ENCODE measurements around a stretch of chr20.

GRCh38 chr20:48956616-48957604, 35.4 kb downstream of the ARFGEF2 start:
- RRBS, result no CpG with 5 or more reads among the region's 12 CpGs

GRCh38 chr20:48983259-48984275, 62.1 kb downstream of the ARFGEF2 start:
- RRBS, result no CpG with 5 or more reads among the region's 5 CpGs

DNA sequence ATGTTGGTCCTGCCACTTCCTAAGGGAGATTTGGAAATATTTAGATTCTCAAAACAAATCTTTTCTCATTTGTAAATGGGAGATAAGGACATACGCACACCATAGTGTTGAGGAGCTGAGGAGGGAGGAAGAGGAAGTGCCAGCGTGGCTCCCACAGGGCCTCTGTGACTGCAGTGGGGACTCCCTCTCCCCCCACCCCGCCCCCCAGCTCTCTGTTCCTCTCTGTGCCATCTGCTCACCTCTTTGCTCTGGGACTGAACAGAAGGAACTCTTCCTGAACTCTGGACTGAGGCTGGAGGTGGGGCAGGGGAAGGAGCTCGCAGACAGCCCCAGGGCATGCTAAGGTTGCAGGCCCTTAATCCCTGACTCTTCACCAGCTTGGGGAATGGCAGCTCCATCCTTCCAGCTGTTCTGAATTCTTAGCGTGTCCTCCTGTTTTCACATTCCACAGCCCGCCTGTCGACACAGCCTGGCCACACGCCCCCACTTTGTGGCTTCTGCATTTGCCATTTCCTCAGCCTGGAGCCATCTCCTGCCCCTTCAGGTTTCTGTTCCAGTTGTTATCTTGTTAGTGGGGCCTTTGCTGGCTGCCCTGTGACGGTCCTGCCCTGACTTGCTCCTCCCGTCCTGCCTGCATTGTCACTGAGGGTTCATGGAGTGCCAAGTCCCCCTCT, 11.5 kb downstream of the DDX27 start:
- RRBS, result no CpG with 5 or more reads among the region's 10 CpGs

DNA sequence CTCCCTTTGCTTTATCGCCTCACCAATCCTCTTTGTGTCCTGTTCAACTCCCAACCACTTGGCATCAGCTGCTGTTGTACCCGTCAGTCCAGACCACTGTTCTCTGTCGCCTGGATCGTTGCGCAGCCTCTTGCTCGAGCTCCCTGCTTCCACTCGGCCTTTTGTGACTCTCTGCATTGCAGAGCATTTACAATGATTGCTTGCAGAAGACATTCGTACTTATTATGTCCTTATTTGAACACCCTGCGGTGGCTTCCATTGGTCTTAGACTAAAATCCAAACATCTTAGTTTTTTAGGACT, 14.6 kb downstream of the DDX27 start:
- RRBS, result no CpG with 5 or more reads among the region's 9 CpGs

DNA sequence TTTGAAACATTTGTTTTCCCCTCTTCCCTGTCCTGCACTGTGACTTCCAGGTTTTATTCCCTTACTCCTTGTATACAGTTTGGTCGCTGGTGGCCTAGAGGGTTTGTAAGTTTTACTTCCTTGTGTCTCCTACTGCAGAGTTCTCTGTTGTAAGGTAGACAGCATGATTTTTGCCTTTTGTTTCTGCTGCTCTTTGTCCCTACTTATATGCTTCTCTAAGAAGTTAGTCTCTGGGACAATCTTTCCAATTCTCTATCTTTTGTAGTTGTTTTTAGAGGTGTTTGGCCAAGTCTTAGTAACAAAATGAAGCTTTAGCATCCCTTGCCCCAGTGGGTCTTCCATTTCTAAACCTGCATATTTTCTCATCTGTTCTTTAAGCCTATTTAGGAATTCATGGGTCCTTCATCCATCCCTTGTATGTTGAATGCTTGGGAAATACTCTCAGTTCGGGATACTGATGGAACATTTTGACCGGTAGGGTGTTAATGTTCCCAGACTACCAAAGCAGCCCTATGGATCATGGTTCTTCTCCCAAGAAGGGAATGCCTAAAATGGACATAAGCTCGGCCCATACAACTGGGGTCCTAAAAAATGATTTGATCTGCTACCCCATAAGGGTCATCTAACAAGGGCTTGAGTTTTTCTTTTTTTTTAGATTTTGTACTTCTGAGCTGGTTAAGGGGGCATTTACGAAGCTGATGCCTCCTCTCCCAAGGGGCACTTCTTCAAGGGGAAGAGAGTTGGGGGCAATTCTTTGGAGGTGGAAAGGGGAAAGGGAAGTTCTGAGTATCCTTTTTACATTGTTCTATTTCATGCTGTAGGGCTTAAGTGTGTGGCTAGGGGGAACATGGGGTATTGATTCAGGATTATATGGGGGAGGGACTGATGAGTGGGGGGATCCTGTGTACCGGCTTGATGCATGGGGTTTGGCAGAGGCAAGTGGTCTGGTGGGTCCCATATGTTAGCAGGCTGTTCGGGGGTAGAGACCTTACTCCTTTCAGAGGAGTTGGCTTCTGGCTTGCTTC, 7.8 kb upstream of the ZNFX1 start:
- RRBS, result no CpG with 5 or more reads among the region's 7 CpGs

DNA sequence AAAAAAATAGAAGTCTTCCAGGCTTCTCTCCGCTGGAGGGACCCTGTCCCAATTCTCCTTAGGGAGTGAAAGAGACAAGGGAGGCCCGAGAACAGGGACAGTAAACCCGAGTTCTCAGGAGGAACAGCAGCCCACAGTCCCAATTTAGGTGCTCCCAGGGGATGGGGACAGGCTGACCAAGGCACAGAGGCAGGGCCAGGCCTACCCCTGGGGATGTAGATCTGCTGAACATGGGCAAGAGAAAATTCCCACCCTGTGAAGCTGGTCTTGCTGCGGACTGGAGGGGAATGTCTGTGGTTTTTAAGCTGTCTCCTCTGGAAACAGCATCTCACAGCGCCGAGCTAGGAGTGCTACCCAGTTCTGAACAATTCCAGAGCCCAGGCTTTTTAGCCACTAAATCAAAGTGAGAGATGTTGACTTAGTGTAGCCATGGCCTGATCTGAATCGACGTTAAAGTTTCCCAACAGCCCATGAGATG, 63.8 kb downstream of the KCNB1 start:
- RRBS, result no CpG with 5 or more reads among the region's 8 CpGs

DNA sequence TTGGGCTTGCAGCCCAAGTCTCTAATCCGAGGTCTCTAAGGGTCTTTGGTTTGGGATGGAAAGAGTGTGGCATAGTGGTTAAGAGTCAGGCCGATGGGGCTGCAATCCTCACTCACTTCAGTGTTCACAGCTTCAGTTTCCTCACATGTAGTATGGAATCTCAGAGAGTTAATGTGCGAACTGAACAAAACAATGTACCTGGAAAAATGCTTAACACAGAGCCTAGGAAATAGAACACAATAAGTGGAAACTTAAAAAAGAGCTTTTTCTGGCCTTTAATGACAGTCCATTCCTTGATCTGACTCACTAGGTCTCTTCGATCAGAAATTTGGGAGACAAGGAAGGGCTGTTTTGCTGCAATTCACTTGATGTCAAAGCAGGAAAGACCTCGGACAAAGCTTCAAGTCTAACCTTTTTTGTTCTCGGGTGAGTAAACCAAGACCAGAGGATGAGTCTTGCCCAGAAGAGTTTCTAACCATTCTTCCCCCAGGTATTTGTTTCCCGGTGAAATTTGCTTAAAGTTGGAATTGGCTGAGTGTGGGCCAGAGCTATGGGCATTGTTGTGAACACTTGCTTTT, 56.0 kb downstream of the KCNB1 start:
- RRBS, result no CpG with 5 or more reads among the region's 7 CpGs

- RRBS, result 20% methylated on average over 1 of the region's 2 CpGs
Measured at GRCh38 chr20:49445233-49445476, 37.3 kb downstream of the KCNB1 start.

DNA sequence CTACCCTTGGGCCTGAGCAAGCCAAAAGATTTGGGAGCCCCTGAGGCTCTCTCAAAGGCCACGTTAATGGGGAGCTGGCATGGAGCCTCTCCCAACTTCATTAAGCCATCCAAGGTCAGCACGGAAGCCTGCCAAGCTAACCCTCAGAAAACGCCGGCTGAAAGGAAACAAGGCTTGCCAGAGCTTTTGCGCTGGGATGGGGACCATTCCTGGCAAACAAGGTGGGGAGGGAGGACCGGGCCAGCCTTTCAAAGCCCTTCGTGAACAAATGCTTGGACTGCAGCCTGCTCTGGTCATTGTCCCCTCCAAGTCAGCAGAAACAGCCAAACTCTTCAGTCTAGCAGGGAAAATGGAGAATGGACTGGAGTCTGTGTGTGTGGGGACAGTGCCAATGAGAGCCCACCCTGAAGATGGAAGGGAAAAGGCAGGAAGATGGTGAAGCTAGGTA, 30.2 kb downstream of the KCNB1 start:
- RRBS, result 48% methylated on average over 2 of the region's 7 CpGs

DNA sequence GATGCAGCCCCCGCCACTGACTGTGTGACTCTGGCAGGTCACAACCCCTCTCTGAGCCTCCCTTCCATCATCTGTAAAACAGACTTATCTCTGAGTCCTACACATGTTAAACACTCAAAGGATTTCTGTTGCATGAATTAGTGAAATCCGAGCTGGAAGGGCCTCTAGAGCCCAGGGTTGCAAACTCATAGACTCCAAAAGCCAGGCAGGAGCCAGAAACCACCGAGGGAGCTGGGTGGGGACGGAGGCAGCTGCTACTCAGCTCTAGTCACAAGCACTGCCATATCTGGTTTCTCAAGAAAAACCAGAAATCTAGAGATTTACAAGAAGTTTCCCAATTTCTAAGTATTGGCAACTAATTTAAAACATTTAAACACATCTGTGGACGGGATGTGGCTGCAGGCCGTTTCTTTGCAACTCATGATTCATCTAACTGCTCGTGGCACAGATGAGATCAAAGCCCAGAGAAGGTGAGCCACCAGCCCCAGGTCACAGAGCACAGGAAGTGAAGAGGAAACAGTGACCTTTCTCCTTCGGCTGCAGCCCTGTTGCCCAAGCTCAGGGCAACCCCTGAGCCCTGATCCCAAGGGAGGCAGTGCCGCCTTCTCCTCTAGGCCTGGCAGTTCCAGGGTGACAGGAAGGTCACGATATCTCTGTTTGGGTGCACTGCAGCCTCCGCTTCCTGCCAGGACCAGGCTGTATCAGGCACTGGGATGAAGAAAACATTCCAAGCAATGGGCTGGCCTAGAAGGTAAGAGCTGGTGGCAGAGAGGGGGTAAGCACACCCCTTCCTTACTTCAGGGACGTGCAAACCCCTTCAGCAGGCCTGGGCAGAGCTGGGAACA, 26.4 kb upstream of the PTGIS start:
- RRBS, result no CpG with 5 or more reads among the region's 12 CpGs

DNA sequence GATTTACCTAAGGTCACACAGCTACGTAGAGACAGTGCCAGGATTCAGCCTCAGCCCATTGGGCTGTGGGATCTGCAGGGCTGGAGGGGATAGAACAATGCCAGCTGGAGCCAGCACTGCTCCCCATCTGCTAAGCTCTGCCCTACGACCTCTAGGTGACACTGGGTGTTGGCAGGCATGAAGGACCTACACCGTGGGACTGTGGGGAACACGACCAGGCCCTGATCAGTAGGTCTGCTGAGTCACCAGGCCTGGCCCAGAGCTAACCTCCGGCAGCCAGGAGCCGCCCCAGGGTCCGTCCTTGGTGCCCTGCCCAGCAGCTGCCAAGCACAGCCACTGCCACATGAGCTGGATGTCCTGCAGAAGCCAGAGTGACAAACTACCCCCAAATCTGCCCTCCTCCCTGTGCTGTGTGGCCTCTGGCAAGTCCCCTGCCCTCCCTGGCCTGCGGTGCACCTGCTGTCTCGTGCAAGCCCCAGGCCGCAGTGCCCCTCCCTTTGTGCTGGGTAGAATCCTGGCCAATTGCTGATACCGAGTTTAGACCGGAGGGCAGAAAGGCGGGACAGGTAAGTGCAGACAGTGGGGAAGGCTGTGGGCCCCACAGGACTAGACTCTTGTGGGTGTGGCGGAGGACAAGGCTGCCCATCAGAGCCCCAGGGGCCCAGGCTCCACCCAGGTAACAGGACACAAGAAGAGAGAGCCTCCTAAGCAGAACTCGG, 47.7 kb upstream of the PTGIS start:
- RRBS, result no CpG with 5 or more reads among the region's 15 CpGs

DNA sequence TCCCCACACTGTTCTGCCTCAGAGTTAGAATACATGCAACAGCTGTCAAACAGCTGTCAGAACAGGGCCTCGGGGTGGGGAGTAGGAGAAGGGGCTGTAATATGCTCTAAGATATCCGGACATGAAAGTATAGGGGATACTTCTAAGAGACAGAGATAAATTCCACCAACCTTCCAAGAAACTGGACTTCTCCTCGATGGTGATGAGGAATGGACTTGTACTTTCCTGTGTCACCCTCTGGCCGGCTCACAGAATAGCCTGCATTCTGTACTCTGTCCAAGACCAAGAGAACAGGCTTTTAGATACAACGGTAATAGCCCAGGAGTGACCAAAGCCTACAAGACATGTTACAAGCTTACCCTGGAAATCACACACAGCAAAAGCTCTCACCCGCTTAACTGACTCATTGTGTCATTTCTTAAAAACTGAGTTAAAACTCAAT, 69.3 kb upstream of the PTGIS start:
- RRBS, result no CpG with 5 or more reads among the region's 6 CpGs

- RRBS, result no CpG with 5 or more reads among the region's 10 CpGs
Measured at GRCh38 chr20:49640276-49640897, 72.5 kb upstream of the PTGIS start.

GRCh38 chr20:49660672-49661109, 53.0 kb downstream of the B4GALT5 start:
- RRBS, result no CpG with 5 or more reads among the region's 7 CpGs

DNA sequence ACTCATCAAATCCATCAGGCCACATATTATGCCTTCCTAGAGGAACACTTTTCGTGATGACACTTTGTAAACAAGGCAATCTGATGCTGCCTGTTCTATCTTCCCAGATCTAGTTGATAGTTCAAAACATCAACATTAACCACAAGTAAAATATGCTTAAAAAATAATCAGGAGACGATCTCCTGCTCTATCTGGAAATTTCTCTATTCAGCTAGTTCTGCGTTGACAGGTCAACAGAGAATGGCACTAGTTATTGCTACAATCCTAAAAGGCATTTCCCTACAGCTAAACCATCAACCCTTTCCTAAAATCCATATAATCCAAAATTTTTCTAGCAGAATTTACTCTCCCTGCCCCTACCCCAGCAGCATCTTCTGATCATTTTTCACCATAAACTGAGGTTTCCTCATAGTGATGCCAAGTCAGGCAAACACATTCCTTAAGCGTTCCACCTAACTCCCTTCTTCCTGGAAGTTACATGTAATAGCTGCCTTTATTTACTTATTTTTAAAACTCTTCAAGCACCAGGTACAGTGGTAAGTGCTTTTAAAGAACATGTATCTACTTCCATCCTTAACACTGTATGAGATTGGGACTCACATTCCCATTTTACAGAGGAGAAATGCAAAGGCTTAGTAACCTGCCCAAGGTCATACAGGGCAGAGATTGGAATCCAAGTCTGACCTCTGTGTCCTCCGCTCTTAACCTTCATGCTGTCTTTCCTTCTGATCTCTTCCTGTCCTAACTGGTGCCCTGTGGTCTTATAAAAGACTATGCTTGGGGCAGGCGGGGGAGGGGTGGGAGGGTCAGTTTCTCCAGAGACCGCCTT, 1.8 kb downstream of the B4GALT5 start:
- RRBS, result no CpG with 5 or more reads among the region's 7 CpGs

DNA sequence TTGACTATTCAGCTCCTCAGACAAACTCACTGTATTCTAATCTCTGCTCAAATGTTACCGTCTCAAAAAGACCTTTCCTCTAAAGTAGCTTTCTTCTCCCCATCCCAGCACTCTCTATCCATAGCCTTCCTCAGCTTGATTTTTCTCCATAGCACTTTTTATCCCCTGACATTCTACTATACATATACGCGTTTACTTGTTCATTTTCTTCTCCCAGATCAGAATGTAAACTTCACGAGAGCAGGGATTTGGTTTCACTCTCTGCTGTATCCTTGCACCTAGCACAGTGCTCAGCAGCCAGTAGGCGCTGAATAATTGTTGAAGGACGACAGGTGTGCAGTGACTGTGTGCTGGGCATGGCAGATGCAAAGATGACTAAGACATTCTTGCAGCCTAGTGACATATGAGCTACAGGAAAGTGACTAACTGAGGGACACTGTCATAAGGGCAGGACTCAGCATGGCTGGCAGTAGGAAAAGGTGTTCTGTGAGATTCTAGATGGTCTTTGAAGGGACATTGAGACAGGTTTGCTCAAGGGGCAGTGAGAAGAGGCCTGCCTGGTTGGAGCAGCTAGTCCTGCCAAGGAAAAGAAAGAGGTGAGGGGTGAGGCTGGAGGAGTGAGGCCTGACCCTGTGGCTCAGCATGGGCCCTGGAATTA, 4.0 kb upstream of the B4GALT5 start:
- RRBS, result no CpG with 5 or more reads among the region's 6 CpGs

DNA sequence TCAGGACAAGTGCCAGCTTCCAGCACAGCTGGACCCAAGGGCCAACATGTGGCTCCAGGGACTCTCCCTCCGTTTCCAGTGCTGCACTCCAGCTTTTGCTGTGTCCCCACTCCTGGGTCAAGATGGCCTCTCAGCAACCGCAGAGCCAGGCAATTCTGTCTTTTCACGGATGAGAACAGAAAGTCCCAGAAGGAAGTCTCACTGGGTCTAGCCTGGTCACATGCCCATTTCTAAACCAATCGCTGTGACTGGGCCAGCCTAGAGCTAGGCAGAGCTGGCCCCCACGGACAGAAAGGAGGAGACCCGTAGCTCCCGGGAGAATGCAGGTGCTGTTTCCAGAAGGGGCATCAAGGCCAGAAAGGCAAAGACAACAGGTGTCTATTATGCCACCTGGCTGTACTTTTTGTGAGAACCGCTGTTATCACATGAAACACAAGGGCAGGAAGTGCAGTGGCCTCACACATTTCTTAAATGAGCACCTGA, 36.9 kb upstream of the B4GALT5 start:
- RRBS, result no CpG with 5 or more reads among the region's 8 CpGs

DNA sequence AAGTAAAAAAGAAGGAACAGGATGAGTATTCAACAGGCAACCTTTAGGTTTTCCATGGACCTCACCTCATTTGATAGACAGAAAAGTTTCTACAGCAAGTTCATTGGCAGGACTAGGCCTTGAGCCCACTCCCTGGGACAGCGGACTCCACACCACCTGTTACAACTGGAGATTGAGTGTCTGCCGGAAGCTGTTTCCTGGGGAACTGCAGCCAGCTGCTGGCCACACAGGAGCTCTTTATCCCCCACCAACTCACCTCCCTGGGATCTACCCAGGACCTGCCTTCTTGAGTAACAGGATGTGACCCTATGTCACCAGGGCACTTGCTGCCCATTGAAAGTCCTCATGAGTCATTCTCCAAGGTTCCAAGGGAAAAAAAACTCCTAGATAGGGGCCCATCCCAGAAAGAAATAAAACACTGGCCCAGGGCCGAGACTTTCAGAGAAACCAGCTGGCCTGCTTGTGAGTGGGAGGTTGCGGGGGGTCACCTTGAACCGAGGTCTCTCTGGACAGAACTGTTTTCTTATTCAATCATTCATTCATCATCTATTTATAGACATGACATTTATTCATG, 37.4 kb upstream of the SLC9A8 start:
- RRBS, result no CpG with 5 or more reads among the region's 5 CpGs

DNA sequence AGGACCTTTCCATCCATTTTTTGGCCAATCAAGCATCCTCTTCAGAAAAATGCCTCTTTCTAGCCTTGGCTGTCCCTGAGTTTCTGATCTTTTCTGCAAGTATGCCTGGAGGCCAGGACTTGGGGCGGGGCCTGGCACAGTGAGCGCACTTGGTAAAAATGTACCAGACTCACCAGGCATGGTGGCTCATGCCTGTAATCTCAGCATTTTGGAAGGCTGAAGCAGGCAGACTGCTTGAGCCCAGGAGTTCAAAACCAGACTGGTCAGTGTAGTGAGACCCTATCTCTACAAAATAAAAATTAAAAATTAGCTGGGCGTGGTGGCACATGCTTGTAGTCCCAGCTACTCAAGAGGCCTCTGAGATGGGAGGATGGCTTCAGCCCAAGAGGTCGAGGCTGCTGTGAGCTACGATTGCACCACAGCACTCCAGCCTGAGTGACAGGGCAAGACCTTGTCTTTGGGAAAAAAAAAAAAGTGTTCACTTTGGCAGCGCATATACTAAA, 18.2 kb upstream of the SLC9A8 start:
- RRBS, result no CpG with 5 or more reads among the region's 6 CpGs

DNA sequence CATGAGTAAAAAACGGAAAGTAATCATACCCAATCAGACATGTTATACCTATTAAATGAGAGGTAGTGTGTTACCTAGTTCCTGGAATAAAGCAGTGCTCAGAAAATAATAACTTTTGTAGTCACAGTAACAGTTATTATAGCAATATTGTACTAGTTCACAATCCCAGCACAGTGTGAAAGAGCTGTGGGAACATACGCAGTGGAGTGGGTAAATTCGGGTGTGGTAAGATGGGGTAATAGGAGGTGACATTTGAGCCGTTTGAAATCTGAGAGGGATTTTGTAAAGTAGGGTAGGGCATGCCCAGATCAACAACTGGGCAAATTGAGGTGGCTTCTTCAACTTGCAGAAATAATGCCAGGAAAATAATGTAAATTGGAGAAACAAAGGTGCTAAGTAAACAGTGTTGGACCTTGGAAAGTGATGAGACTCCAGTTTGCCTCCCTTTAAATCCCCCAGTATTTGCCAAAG, 1.7 kb downstream of the SLC9A8 start:
- RRBS, result no CpG with 5 or more reads among the region's 4 CpGs

All from foreskin fibroblast (primary cell).